HEK293 (cell line): ENCODE results near the gene CLCF1.

DNA sequence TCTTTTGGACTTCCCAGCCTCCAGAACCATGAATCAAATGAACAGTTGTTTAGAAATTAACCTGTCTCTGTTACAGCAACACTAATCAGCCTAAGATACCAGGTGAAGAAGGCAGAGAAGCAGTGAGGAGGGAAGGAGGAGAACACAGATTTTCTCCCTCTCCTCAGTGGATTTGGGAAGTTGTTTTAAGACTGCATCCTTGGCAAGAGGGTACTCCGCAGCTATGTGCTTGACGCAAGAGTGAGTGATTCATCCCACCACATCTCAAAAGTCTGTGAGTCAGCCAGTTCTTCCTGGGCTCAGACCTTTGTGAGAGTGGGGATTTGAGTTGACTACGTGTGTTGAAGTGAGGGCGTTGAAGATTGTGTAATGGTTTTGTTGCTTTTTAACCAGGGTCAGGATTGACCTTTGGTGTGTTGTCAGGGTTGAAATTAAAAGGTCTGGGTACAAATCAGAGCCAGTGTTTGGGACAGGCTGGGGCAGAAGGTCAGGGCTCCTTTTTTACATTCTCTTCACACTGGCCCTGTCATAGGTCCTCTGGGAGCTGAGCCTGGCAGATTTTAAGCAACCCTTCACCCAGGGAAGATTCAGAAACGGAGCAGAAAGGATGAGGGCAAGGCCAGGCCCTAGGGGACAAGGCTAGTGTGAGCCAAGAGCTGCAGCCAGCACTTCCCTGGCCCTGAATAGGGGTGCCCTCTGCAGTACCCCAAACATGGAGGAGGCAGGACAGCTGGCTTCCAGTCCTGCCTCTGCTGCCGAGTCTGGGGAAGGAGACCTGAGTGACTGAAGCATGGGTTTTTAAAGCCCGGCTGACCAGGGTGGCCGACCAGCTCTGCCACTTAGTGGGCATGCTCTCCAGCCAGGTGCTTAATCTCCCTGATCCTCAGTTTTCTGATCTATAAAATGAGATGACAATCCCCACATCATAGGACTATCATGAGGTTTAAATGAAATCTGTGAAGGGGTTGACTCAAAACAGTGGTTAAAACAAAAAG lies 4.1 kb upstream of the C11orf86 start:
- PRO-cap, result no peak
- RRBS, 2 experiments, result no CpG with 5 or more reads among the region's 8 CpGs

DNA sequence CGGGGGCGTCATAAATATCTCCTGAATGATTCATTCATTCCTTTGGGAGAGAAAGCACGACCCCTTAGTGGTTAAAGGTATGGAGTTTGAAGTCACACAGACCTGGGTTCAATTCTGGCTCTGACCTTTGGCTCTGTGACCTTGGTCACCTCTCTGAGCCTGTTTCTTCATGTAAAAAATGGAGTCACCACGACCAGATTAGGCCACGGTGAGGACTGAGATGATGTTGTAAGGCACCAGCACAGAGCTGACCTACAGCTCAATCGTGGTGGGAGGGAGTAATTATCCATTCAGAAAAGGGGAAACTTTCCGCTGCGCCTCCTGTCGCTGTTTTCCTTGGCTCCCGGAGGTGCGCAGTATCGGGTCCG lies 400 bp upstream of the SYT12 start:
- PRO-cap, result no peak
- RRBS, 2 experiments, result 0 to 44% methylated on average over 4 of the region's 13 CpGs

DNA sequence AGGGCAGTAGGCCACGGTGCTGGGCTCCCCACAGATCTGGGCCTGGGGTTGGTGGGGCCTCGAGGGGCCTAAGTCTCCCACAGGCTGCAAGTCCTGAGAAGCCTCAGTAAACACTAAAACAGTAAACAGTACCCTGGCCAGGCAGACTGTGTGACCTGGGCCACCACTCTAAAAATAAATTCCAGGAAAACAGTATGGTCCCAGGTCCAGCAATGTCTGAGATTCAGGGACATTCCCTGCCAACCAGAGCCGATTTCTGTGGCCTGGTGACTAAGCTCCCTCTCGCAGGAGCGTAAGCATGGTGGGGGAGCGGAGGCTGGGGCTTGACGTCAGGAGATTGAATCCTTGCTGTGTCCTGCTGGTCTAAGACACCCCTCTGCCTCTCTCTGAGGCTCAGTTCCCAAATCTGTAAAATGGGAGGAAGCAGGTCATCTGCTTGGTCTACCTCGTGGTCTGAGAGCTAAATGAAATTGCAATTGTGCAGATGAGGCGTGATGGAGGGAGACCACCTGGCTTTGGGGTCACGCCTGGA lies 2.1 kb upstream of the RHOD start:
- PRO-cap, result no peak
- RRBS, 2 experiments, result no CpG with 5 or more reads among the region's 10 CpGs

- PRO-cap, result no peak
- RRBS, 2 experiments, result no CpG with 5 or more reads among the region's 6 CpGs
These were observed 25.1 kb downstream of the RHOD start for GRCh38 chr11:67081893-67082092.

DNA sequence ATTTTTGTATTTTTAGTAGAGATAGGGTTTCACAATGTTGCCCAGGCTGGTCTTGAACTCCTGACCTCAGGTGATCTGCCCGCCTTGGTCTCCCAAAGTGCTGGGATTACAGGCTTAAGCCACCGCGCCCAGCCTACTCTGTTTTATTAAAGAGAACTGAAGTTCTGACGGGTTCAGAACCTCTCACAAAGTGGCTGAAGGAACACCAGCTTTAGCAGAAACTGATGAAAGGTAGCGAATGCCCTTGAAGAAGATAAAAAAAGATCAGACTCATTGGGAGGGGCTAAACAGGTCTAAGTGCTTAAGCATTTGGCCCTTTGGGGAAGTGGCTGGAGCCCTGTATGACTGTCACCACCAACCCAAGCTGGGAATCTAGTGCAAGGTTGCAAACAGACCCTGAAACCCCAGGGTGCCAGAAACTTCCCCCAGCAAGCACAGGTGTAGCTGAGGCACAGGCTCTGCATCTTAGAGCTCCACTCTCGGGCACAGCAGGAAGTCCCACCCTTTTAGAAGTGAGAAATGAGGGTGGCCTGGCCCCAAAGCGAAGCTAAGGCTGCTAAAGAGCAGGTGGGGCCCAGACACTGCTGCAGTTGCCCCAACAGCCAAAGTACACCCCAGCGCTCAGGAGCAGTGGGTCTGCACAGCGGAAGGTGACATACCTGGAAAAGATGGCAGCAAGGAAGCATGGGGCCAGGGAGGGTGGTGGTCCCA lies 5.9 kb upstream of the KDM2A start:
- PRO-cap, result no peak
- RRBS, 2 experiments, result no CpG with 5 or more reads among the region's 9 CpGs

DNA sequence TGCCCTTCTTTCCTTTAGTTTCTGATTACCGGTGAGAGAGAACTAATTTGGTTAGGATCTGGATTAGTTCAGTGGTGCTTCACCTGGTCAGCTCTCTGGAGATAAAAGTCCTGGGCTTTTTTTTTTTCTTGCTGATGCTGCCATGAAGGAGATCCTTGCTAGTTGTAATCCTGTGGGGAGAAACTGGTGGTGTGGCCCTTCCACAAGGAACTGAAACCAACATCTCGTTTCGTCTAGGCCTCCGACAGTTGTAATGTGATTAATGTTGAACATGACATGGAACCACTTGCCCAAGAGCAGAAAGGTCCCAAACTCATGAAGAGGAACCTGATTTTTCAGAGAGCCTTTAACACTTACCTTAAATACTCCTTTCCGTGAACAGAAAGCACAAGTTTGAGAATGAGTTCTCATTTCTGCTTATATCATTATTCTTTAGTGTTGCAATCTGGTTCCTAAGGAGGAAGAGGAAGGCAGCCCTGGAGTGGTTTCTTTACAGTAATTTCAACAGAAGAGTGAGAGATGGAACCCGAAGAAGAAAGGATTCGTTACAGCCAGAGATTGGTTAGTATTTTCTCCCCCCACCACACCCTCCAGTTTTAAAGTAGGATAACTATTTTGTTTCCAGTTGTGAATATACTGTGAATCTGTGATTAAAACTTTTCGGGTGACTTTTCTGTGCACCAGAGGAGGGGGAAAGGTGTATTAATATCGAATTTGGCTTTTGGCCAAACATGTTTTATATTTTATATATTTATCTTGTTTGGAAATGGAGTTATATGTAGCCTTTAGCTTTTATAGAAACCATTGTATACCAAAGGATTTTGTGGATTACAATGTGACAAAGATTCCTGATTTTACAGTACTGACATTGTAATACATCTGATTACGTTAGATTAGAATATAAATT lies 2.0 kb downstream of the KDM2A start:
- PRO-cap, result unidirectional peak, minus-strand start at position 212 of the sequence; unidirectional peak, minus-strand start at position 252 of the sequence
- RRBS, 2 experiments, result no CpG with 5 or more reads among the region's 10 CpGs

GRCh38 chr11:67228190-67228829 lies 38.0 kb upstream of the GRK2 start:
- PRO-cap, result no peak
- RRBS, 2 experiments, result no CpG with 5 or more reads among the region's 13 CpGs

DNA sequence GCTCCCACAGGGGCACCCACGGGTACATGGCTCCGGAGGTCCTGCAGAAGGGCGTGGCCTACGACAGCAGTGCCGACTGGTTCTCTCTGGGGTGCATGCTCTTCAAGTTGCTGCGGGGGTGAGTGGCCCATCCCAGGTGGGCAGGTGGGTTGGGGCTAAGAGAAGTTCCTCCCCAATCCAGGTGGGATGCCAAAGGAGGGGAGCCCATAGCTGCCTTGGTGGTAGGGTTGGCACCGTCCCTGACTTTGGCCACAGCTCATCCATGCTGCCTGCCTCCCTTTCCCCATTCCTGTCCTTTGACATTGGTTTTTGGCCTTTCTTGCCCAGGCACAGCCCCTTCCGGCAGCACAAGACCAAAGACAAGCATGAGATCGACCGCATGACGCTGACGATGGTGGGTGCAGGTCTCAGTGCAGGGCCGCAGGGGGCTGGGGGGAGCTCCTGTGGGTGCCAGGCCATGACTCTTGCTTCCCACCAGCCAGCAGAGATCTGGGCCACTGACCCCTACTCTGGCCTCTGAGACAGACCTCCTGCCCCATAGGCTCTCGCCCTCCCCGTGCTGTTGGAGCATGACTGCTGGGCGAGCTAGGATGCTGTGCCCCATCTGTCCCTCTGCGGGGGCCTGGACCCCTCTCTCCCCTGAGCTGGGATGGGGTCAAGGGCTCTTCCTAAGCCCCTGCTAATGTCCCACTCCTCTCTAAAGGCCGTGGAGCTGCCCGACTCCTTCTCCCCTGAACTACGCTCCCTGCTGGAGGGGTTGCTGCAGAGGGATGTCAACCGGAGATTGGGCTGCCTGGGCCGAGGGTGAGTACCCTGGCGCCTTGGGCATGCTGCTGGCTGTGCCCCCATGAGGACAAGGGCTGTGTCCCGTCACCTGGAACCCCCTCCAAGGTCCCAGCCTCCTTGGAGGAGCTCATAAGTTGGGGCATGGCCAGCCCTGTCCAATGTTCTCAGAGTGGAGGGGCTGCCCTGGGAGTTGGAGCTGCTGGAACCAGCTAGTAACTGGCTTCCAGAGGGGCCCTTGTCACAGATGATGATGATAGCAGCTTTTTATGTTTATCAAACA lies 6.3 kb upstream of the ANKRD13D start:
- PRO-cap, result no peak
- RRBS, 2 experiments, result no CpG with 5 or more reads among the region's 24 CpGs

GRCh38 chr11:67287382-67288097 lies 1.6 kb upstream of the ANKRD13D start:
- PRO-cap, result no peak
- RRBS, 2 experiments, result 71 to 97% methylated on average over 1 to 2 of the region's 13 CpGs

DNA sequence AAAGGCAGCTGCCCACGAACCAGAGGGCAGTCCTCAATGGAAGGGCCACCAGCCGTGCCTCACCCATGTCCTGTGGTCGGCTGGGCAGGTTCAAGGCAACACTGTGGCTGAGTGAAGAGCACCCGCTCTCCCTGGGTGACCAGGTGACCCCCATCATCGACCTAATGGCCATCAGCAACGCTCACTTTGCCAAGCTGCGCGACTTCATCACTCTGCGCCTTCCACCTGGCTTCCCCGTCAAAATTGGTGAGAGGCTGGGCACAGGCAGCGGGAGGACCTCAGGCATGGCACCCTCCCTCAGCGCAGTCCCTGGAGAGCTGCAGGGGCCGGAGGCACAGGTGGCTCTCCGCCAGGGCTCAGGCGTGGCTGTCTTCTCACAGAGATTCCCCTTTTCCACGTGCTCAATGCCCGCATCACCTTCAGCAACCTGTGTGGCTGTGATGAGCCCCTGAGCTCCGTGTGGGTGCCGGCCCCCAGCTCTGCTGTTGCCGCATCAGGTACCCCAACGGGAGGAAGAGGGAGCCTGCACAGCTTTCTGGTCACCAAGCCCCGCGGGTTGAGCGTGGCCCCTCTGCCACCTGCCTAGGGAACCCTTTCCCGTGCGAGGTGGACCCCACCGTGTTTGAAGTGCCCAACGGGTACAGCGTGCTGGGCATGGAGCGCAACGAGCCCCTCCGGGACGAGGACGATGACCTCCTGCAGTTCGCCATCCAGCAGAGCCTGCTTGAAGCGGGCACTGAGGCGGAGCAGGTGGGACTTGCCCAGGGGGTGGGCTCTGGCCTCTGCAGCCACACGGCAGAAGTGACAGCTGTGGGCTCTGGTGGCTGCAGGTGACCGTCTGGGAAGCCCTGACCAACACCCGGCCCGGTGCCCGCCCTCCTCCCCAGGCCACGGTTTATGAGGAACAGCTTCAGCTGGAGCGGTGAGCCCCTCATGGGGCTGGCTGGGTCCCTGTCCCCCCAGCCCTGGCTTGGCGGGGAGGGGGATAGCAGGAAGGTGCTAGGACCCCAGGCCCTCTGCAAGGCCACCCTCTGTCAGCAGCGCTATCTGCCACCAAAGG lies 2.1 kb upstream of the SSH3 start:
- PRO-cap, result no peak
- RRBS, 2 experiments, result no CpG with 5 or more reads among the region's 46 CpGs

DNA sequence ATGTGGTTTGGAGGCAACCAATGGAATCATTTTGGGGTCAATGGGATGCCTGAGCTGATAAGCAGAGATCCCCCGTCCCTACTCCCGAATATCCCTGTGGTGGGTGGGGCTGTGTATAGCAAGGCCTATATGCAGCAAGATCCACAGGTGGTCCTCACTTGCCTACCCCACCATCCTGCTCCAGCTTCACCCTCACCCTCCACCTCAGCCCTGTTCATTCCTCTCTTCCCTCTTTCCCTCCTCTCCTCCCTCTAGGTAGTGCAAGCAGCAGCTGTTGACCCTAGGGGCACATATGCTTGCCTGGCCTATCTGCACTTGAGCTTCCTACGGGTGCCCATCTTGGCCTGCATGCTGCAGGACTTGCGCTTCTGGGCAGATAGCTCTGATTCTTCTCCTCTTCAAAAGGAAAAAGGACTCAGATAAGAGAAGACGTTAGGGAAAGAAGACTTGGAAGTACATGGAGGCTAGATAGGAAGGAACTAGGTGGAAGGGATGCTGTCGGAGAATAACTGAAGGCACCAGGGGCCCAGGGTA lies 19.5 kb downstream of the SSH3 start:
- PRO-cap, result no peak
- RRBS, 2 experiments, result no CpG with 5 or more reads among the region's 6 CpGs

GRCh38 chr11:67373389-67374376 lies at the start of gene CLCF1:
CLCF1 (minus strand) TSS chr11:67373598.
- PRO-cap, result bidirectional peak, plus-strand start at chr11:67373916, minus-strand start at chr11:67373593
- RRBS, 2 experiments, result 2% methylated on average over 14 of the region's 59 CpGs

GRCh38 chr11:67395952-67396805 lies 4.4 kb downstream of the RAD9A start:
- PRO-cap, result no peak
- RRBS, 2 experiments, result 92% methylated on average over 5 of the region's 14 CpGs

- PRO-cap, result no peak
- RRBS, 2 experiments, result no CpG with 5 or more reads among the region's 25 CpGs
These were observed 1.2 kb downstream of the CARNS1 start for GRCh38 chr11:67416310-67417482.

GRCh38 chr11:67431115-67431775 lies 3.0 kb downstream of the RPS6KB2 start:
- PRO-cap, result no peak
- RRBS, 2 experiments, result no CpG with 5 or more reads among the region's 15 CpGs

- PRO-cap, result no peak
- RRBS, 2 experiments, result 85 to 92% methylated on average over 6 of the region's 38 CpGs
These were observed 908 bp upstream of the PTPRCAP start for GRCh38 chr11:67438248-67438931.

DNA sequence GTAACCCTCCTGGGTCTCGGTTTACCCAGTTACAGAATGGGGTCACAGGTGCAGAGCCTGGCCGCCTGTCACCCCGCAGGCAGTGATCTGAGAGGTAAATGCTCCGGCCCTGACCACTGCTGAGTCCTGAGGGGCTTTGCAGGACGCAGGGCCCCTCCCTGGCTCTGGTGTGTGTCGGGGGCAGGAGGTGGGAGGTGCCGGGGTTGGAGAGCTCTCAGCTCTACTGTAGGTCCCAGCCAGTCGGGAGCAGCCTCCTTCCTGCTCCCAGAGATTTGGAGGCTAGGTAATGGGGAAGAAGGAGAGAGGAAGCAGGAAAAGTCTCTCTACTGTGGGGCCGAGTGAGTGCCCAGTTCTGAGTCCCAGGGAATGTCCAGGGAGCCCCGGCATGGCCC lies 543 bp downstream of the CORO1B start:
- PRO-cap, result unidirectional peak, plus-strand start at position 239 of the sequence
- RRBS, 2 experiments, result 35 to 60% methylated on average over 2 to 3 of the region's 10 CpGs

DNA sequence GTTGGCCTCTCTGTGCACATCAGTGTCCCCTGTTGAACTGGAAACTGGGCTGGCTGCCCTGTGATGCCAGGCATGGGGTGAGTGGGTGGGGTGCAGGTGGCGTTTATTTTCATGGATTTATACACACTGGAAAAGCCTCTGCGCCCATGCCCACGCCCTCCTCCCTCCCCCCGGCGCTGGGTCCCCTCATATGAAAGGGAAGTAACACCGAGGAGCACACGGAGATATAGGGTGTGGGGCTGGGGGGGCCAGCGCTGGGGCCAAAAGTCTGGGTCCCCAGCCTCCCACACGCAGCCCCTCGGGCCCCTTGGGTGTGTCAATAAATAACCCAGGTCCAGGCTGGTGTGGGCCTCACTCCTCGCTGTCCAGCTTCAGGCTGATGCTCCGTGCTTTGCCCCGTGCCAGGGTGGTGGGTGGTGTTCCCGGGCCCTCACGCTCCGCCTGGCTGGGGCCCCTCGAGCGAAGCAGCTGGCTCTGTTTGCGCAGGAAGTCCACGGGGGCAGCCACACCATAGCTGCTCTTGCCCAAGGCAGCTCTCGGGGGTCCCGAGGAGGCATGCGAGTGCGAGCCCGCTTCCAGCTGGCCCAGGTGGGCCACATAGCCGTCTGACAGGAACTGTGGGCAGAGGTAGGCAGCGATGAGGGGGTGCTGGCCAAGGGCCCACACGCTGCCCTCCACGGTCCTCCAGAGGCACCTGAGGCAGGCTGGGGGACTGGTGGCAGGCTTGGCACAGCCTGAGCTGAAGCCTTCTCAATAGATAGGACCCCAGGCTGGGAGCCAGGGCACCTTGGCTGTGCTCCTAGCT lies 9.1 kb downstream of the AIP start:
- PRO-cap, result no peak
- RRBS, 2 experiments, result no CpG with 5 or more reads among the region's 29 CpGs

DNA sequence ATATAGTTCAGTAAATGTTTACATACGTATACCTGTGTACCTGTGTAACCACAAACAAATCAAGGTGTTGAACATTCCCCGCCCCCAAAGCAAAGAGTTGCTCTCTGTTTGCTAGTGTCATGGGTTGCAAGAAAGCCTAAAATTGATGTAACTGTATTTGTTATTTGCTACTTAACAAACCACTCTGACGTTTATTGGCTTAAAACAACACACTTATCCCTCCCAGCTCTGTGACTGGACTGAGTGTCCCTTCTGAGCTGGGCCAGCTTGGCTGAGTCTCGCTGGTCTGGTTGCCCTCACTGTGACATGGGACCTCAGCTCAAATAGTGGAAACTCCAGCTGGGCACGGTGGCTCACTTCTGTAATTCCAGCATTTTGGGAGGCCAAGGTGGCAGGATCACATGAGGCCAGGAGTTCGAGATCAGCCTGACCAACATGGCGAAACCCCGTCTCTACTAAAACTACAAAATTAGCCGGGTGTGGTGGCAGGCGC lies 25.5 kb upstream of the CABP2 start:
- PRO-cap, result no peak
- RRBS, 2 experiments, result no CpG with 5 or more reads among the region's 10 CpGs

- PRO-cap, result no peak
- RRBS, 2 experiments, result no CpG with 5 or more reads among the region's 8 CpGs
These were observed 1.5 kb upstream of the NDUFV1 start for GRCh38 chr11:67605072-67605713.